Right atrium auricular region (tissue), 2 donors: ENCODE measurements around a stretch of chr1.

- PRO-cap, result no peak
- RAMPAGE, long total RNA, 2 experiments, result no peak in any of the 2 experiments
These were observed 42.6 kb downstream of the RGL1 start for GRCh38 chr1:183847388-183848111.

- PRO-cap, result no peak
- RAMPAGE, long total RNA, 2 experiments, result no peak in any of the 2 experiments
These were observed 99.8 kb downstream of the RGL1 start for GRCh38 chr1:183904667-183905138.

DNA sequence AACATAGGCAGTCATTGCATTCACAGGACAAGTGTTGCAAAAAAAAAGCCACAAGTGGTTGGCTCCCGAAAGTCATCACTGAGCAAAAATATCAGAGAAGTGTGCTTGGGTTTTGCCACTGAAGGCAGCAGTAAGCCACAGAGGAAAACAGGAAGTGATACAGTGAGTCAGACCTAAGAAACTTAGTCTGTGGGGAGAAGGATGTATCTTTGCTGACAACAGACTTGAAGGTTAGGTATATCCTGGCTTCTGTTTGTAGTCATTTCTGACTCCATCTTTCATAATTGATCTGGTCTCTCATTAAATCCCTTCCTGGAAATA lies 80.9 kb downstream of the COLGALT2 start:
- PRO-cap, result no peak
- RAMPAGE, long total RNA, 2 experiments, result no peak in any of the 2 experiments

GRCh38 chr1:184143230-184143605 lies 91.7 kb downstream of the TSEN15 start:
- PRO-cap, result no peak
- RAMPAGE, long total RNA, 2 experiments, result no peak in any of the 2 experiments

- PRO-cap, result no peak
- RAMPAGE, long total RNA, 2 experiments, result no peak in any of the 2 experiments
These were observed 92.1 kb downstream of the TSEN15 start for GRCh38 chr1:184143606-184144005.

GRCh38 chr1:184385759-184386192 lies 1.1 kb upstream of the C1orf21 start:
- PRO-cap, result no peak
- RAMPAGE, long total RNA, 2 experiments, result no peak in any of the 2 experiments

GRCh38 chr1:184492043-184492547 lies 105.3 kb downstream of the C1orf21 start:
- PRO-cap, result no peak
- RAMPAGE, long total RNA, 2 experiments, result no peak in any of the 2 experiments

DNA sequence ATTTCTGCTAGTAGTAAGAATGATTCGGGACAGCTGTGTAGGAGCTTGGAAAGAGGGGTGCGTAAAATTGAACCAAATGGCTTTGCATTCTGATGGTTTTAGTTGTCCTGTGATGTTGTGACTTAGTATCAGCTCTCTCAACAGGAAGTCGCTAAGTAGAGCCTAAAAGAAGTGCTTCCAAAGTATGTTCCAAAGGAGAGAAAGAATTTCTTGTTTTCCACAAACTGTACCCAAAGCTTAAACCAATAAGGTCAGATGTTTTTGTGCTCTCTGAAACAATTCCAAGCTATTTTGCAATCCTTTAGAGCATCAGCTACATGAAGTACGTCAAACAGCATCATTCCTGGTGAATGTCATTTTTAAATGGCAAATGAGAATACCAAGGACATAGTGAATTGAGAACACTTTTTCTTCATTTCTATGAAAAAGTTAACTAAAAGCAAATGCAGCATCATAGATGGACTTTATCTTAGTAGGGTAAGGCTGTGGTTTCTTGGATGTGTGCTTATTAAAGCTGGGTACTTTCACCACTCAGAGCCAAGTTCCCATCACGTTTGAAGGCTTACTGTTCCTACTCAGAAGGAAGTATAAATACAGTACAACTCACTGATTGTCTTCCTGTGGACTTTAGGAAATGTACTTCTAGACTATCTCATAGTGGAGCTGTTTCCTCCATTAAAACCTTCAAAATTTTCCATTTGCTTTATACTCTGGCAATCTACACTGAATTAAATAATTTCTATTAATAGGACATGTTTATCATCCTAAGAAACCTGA lies 148.6 kb downstream of the C1orf21 start:
- PRO-cap, result bidirectional peak, plus-strand start at position 373 of the sequence, minus-strand start at position 157 of the sequence; unidirectional peak, minus-strand start at position 556 of the sequence
- RAMPAGE, long total RNA, 2 experiments, result no peak in any of the 2 experiments

- PRO-cap, result no peak
- RAMPAGE, long total RNA, 2 experiments, result no peak in any of the 2 experiments
These were observed 147.8 kb downstream of the EDEM3 start for GRCh38 chr1:184606745-184607355.

- PRO-cap, result no peak
- RAMPAGE, long total RNA, 2 experiments, result no peak in any of the 2 experiments
These were observed 778 bp upstream of the EDEM3 start for GRCh38 chr1:184755535-184755736.

DNA sequence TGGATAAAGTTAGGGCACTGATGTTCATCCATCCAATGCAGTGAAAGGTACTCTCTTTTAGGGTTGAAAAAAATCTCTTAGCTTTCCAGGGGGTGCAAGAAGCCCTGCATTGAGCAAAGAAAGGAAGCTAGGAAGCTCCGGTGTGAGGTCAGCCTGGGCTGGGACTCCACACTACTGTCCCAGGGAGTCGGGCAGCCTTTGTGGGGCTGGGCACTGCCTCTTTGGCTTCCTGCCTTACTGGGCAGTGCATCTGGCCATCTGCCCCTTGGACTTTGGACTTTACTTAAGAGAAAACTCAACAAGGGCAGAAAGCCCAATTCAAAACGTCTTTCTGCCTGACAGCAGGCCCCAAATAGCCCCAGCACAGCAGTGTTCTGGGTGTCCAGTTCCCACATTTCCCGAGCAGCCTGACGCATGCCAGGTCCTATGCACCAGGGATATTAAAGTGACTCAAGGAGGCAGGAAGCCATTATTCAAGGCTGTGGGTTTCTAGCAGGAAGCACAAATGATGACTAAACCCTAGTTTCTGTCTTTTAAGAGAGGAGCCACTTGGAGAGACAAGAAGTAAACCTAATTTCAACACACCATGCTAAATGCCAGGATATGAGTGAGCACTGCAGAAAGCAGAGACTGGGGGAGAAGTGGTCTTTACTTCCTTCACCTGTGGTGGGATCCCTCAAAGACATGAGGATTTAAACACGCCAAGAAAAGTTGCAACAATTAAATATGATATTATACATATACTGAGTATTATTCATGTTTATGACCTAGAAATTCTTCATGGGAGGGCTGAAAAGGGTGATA lies 37.9 kb upstream of the EDEM3 start:
- PRO-cap, result no peak
- RAMPAGE, long total RNA, 2 experiments, result no peak in any of the 2 experiments

DNA sequence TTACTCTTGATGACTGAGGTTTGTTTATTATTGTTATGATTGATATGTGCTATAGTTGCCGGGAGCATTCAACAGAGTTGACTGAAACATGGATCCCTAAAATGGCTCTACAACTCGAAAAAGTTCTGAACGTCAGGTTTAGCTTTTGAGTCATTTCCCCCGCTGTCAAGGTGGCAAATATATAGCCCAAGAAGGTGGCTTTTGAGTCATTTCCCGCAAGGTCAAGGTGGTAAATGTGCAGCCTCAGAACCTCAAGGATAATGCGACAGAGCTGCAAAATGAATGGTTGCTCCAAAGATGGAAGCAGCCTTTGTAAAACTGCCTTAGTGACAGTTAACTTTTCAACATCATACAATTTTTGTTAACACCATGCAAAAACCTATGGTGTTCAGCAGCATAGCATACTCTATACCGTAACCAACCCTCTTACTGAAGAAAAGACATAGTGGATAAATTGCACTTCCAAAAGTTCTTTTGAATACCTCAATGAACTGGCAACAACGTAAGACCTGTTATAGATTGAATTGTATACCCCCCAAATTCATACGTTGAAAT lies 103.9 kb downstream of the NIBAN1 start:
- PRO-cap, result no peak
- RAMPAGE, long total RNA, 2 experiments, result no peak in any of the 2 experiments

GRCh38 chr1:185065961-185066579 lies 20.7 kb downstream of the RNF2 start:
- PRO-cap, result no peak
- RAMPAGE, long total RNA, 2 experiments, result no peak in any of the 2 experiments

GRCh38 chr1:185293312-185294525 lies 23.3 kb downstream of the IVNS1ABP start:
- PRO-cap, result no peak
- RAMPAGE, long total RNA, 2 experiments, result no peak in any of the 2 experiments

- PRO-cap, result no peak
- RAMPAGE, long total RNA, 2 experiments, result no peak in any of the 2 experiments
These were observed 11.6 kb downstream of the IVNS1ABP start for GRCh38 chr1:185305288-185305935.

GRCh38 chr1:185317376-185318415 lies 653 bp upstream of the IVNS1ABP start:
- PRO-cap, result bidirectional peak, plus-strand start at chr1:185317468, minus-strand start at chr1:185317243
- RAMPAGE, long total RNA, 2 experiments, result no peak in any of the 2 experiments

DNA sequence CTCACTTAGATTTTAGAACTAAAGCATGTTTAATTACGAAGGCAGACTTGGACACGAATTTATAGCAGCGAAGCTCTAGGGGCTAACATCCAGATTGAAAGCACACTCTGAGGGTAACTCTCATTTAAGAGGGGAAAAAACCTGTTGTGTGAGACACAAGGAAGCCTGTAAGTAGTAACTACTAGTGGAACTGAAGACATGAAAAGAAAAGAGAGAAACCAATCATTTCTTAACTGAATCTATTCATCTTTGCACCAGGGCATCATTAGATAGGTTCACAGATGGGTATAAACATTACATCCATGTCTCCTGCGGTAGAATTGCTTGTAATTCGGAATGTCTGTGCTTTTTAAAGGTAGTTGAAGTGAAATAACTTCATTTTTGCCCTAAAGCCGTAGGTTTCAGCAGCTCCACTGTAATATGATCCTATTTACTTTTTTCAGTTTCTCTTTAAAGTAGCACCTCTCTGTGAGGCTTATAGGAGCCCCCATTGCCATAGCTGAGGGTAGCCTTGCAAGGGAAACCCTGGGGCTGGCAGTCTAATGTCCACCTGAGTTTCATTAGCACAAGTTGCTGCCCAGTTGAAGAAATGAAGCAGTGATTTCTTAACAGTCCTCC lies 1.3 kb downstream of the HMCN1 start:
- PRO-cap, result no peak
- RAMPAGE, long total RNA, 2 experiments, result no peak in any of the 2 experiments

DNA sequence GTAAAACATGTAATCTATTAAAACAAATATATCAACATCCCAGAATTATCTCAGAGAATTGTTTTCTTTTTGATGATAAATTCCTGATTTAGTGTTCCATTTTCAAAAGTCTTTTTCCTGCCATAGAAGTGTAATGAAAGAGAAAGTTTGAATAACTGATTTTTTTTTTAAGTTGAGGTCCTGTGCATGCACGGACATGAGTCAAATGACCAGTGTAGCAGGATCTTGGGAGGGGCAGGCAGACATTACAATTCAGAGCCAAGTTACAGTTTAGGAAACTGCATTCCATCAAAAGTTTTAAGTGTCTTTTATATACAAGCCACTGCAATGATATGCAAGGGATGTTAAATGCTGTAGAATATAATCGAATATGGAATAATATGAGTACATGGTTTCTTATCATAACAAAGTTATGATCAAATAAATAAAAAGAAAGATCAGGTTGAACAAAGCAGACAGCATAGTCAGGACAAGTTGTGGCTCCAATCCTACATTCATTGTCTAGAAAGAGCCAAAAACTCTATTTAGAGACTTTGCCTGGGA lies 227.5 kb downstream of the HMCN1 start:
- PRO-cap, result no peak
- RAMPAGE, long total RNA, 2 experiments, result no peak in any of the 2 experiments

GRCh38 chr1:186351768-186352340 lies 23.2 kb downstream of the TPR start:
- PRO-cap, result no peak
- RAMPAGE, long total RNA, 2 experiments, result no peak in any of the 2 experiments

- PRO-cap, result no peak
- RAMPAGE, long total RNA, 2 experiments, result no peak in any of the 2 experiments
These were observed 213 bp downstream of the TPR start for GRCh38 chr1:186374973-186375107.